Mesenchymal stem cell of Wharton's jelly (primary cell): ENCODE results near the genes CCDC73, HIPK3, C11orf91 and CAPRIN1.

DNA sequence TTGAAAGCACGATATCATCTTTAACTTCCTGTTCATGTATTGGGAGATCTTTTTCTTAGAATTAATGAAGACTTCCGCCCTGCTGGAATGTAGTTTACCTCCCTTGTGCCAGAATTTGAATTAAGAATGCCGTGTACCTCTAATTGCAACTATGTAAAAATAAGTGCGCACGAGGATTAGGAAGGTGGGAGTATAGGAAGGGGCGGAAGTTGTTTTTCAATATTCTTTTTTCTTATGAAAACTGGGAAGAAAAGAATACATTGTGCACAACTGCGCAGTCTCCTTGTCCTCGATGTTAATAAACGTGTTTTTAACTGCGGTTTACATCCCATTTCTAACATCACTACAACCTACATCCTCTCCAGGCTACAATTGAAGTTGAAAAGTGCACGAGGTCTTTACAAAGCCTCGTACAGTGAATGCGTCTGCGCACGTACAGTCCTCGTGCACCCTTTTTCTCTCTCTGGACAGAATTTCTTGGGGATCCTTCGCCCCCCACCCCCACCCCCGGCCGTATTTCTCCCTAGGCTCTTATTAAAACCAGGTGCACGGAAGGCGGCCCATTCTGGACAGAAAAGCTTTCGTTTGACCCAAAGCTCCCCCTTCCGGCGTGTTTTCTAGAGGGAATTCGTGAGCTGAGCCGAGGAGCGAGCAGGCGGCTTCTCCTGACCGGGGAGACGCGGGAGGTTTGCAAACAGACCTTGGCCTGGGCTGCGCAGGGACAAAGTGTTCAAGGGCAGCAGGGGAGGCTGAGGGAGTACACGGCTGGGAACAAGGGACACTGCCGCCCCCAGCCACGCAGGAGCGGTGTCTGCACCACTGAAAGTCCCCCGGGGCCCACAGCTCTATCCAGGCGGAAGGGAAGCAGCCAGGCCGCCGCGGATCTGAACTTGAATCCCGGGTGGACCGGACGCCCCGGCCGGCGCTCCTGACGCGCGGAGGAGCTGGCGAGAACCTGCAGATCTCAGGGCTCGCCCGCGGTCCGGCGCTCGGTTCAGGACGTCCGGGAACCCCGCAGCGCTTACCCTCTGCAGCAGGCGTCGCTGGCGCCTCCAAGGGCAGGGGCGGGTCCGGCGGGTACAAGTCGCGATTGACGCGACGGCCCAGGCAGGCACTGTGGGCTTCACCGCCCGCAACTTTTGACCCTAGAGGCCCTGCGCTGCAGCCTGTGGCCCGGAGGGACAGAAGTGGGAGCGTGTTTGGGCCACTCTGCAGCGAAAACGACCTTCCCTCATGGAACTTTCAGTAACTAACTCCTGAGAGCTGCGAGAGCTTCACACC is 102.1 kb downstream of the WT1 start:
- CAGE, long polyA plus RNA, result no peak

GRCh38 chr11:32429590-32429764 is 5.9 kb downstream of the WT1 start:
- CAGE, long polyA plus RNA, result no peak

GRCh38 chr11:32566527-32567001 is 17.1 kb upstream of the EIF3M start:
- CAGE, long polyA plus RNA, result no peak

DNA sequence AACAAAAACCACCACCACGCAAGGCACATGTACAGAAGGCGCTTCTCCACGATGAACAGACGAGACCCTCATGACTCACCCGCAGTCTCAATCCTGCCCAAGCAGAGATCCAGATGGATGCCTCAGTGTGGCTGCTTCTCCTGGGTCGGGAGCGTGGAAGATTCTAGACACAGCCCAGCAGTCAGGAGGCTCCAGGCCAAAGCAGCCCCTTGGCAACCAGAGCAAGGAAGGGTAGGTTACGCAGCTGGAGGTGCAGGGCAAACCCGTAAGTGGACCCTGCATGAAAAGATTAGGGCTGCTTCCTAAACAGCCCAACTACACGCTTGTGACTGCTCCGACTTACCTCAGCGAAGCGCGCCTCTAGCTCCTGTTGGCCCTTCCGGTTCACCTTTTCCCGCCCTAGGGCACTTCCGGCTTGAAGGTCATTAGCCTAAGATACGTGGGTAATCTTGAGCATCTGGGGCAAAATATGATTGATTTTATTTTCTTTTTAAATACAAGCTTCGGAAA is at the start of gene CCDC73:
TSS of gene CCDC73 (minus strand) at position 393 of the 510 bp plus-strand sequence.
- CAGE, long polyA plus RNA, result no peak

DNA sequence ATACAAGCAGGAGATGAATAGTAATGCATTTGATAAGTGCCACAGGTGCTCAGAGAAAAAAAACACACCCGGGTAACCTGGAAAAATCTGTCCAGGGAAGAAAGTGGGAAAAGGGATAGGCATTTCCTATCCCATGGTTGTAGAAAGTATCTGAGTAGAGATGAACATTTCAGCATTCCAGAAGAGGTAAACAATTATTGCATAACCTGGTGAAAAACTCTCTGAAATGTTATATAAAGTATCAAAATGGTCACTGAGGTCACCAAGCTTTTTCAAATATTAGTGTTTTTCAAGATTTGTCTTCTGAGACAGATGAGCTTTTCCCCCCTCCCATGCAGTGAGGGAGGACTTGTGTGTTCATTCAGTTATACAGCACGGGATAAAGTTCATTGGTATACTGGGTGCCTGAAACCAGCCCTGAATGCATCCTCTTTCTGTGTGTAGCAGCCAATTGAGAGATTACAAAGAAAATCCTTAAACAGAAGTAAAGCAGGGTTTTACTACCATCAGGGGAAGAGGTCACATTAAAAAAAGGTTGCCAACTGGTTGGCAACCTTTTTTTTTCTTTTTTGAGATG is 1.9 kb upstream of the DEPDC7 start:
- CAGE, long polyA plus RNA, result no peak

GRCh38 chr11:33040107-33040634 is 799 bp downstream of the TCP11L1 start:
- CAGE, long polyA plus RNA, result no peak

- CAGE, long polyA plus RNA, result no peak
Observed at GRCh38 chr11:33162133-33162355, 764 bp upstream of the CSTF3 start.

GRCh38 chr11:33256964-33257960 is at the start of gene HIPK3:
TSS of gene HIPK3 (plus strand) at chr11:33257381.
- CAGE, long polyA plus RNA, result no peak

DNA sequence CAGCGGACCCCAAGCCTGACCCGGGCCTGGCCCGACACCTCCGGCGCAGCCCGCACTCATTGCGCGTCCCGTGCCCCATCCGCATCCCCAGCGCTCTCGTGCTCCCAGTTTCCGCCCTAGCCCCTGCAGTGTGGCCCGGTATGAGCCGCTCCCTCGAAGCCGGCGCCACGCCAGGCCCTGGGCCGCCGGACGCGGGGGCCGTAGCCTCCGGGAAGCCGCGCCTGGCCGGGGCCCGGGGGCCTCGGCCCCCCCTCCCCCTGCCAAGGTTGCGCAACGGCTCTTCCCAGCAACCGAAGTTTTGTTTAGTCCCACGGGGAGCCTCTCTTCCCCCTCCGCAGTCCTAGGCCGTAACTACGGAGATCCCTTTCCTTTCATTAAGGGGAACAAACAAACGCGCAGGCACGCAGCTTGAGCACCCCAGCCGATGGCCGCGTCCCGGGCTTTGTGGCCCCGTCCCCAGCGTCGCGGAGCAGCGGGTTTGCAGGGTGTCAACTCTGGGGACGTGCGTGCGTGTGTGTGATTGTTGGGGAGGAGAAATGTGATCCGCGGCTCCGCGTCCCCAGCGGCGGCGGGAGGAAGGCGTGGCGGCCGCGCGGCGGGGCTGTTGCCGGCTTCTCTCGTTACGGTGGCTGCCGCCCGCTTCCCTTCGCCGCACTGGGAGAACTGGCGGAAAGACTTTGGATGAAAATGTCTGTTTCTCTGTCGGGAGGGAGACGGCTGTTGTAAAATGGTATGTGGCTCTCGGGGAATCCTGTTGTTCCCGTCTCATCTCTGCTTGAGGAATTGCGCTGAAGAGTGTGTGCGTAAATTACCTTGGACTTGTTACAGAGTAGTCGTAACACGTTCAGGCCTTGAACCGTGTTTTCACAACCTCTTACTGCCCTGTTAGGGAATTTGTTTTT is 1.0 kb downstream of the HIPK3 start:
- CAGE, long polyA plus RNA, result no peak

GRCh38 chr11:33700286-33701390 is at the start of gene C11orf91:
TSS of gene C11orf91 (minus strand) at chr11:33700826.
- CAGE, long polyA plus RNA, result no peak

DNA sequence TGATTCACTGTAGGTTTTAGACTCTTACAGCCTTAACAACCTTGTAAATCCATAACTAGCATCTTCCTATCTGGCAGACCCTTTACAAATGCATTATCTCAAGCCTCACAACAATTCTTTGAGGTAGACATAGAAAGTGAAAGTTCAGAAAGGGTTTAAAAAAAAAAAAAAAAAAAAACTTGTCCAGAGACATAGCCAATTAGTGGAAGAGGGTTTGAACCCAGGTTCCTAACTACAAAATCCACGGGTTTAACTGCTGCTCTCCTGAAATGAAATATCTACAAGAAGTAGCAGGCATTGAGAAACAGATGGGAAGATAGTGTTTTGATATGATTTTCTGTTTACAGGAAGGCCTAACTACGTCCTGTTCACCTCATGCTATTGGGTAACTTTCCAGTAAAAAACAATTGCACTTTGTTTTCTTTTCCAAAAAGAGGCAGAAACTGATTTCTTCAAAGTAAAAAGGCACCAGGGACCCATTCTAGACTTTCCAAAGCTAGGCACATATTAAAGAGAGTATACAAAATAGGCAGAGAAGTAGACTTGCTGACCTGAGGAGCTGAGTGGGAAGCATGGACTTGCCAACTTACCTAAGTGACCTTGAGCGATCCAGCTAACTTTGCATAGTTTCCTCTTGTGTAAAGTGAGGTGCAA is 5.9 kb upstream of the C11orf91 start:
- CAGE, long polyA plus RNA, result no peak

GRCh38 chr11:33721265-33721937 is 14.8 kb downstream of the CD59 start:
- CAGE, long polyA plus RNA, result no peak

- CAGE, long polyA plus RNA, result no peak
Observed at GRCh38 chr11:33734933-33735740, 1.1 kb downstream of the CD59 start.

DNA sequence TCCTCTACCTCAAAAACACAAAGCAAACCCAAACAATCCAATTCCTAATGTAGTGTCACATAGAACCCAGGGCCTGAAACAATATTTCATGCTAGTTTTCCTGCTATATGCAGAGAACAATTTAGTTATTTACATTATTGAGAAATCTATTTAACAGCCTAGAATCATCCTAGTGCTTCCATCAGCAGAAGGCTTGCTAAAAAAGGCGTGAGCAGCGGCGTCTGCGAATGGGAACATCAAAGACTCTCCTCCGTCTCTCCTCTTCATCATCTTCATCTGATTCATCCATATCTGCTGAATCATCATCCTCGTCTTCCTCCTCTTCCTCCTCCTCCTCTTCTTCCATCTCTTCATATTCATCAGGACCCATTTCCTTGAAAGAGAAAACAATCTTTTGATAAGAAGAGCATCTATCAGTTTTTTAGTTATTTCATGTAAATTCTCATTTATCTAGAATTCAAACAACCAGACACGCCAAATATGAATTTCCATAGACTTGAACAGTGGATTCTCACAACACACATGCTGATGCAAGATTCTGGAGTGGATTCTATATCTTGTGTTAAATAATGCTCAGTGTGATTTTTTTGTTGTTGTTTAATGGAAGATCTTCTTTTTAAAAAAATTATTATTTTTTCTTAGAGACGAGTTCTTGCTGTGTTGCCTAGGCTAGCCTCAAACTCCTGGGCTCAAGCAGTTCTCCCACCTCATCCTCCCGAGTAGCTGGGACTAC is 5.7 kb upstream of the CD59 start:
- CAGE, long polyA plus RNA, result no peak

- CAGE, long polyA plus RNA, result no peak
Observed at GRCh38 chr11:34051301-34051938, at the start of gene CAPRIN1. TSS of gene CAPRIN1 (plus strand) at chr11:34051731.

DNA sequence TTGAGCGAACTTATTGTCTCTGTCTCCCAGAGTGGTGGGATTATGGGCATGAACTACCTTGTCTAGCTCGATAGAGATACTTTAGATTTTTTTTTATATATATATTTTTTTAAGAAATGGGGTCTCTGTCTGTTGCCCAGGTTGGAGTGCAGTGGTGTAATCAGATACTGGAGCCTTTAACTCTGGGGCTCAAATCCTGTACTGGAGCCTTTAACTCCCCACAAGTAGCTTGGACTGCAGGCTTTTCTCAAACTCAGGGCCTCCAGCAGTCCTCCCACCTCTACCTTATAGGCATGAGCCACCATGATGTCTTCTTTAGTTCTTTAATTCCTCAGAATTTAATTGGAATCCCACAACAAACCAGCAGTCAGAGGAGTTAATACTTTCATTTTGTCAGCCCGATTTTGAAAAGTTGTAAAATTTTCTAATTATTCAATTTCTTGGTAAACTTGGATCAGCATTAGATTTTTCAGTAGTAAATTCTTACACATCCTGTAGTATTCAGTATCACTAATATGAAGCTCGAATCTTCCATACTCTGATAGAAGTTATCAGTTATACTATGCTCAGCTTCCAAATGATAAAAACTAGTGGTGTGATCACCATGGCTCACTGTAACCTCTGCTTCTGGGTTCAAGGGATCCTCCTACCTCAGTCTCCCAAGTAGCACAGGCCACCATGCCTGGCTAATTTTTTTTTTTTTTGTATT is 12.2 kb upstream of the NAT10 start:
- CAGE, long polyA plus RNA, result no peak

GRCh38 chr11:34235463-34235993 is 122.3 kb downstream of the ABTB2 start:
- CAGE, long polyA plus RNA, result no peak

DNA sequence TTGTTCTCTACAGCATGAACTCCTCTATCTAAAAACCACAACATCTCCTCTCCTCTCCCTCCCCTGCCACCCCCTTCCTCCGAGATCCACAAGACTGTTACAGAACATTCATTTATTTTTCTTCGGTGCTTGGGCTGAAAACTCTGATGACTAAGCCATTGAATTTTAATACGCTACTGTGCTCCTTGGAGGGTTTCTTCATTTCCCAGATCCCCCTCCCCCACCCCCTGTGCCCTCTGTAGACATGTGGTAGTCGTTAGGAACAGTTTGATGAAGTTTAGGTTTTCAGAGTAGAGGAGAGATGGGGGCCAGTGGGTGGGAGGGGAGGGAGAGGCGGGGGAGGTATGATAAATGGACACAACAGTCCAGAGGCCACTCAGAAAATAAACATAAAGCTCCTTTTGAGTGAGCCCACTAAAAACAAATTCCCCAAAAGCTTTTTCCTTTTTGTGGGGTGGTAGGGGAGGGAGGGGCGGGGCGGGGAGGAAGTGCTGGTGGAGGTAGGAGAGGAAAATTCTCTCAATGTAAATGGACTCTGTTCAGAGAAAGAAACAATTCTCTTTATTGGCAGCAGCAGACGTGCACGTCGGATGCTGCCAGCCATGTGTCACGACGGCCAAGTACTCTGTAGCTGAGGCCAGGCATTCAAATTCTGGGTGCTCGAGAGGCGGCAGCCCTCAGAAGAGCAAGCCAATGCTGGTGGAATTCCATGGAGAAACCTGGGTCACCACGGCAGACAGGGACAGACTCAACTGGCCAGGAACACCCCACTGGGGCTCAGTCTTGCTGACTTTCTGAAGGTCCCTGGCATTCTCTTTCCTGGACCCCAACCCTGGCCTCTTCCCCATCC is 91.0 kb downstream of the ABTB2 start:
- CAGE, long polyA plus RNA, result no peak

DNA sequence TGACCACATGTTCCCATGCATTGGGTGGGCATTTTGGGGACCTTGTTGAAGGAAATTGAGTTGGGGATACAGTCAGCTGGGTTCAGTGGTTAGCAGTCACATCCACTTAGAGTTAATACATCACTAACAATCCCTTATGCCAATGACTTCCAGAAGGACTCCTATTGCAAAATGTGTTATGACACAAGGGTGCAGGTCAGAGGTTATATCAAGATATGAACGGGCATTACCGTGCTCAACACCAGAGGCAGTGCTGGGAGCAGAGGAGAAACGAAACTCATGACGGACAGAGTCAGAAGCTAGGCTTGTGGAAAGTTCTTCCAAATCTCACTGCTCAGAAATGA is 48.6 kb downstream of the ABTB2 start:
- CAGE, long polyA plus RNA, result no peak

- CAGE, long polyA plus RNA, result no peak
Observed at GRCh38 chr11:34572514-34572733, 48.5 kb upstream of the EHF start.